Type B pancreatic cell (in vitro differentiated cells): ENCODE measurements around a stretch of chr3.

- PRO-cap: unidirectional peak, plus-strand start at chr3:41242763; unidirectional peak, plus-strand start at chr3:41242898
These were observed 43.4 kb downstream of the CTNNB1 start for GRCh38 chr3:41242617-41243152.

GRCh38 chr3:41400701-41401023, 201.4 kb downstream of the CTNNB1 start:
- PRO-cap: no peak

- PRO-cap: no peak
These were observed 315.1 kb downstream of the ULK4 start for GRCh38 chr3:41646694-41647354.

DNA sequence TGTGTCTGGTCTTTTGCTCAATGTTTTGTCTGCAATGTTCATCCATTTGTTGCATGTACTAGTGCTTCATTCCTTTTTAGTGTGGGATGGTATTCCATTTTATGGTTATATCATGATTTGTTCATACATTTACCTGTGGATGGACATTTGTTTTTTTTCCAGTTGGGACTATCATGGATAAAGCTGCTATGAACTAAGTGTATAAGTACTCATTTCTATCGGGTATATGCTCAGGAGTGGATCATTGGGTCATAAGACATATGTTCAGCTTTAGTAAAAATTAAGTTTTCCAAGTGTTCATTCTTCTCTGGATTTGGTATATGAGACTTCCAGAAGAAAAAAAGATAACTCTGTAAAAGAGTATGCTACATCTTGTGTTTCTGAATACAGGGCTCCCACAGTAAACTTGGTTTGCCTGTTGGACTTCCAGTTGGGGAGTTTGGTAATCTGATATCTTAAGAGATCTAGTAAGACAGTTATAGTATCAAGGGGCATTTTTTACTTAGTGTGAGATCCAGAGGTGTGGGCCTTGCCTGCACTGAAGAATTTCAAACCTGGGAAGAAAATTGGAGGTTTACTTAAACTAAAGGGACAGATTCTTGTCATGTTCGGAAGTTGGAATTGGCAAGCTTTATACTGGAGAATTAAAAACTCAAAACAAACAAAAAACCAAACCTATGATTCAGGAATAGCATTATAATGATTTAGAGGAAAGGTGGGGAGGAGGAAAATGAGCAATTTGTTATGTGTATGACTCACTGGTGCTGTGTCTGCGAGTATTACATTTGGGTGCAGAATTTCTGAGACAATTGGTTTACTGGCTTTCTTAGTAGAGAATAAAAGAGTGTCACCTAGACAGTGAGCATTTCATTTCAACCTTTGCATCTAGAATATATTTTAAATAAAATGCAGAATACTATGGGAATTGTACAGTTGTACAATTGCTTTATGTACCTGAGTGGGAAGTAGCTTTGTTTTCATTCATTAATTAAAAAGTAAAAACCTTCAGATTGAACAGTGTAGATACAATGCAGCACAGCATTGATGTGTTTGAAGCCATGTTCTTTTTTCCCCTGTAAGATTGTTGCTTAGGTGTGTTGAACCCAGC, 58.9 kb upstream of the ULK4 start:
- PRO-cap: no peak

DNA sequence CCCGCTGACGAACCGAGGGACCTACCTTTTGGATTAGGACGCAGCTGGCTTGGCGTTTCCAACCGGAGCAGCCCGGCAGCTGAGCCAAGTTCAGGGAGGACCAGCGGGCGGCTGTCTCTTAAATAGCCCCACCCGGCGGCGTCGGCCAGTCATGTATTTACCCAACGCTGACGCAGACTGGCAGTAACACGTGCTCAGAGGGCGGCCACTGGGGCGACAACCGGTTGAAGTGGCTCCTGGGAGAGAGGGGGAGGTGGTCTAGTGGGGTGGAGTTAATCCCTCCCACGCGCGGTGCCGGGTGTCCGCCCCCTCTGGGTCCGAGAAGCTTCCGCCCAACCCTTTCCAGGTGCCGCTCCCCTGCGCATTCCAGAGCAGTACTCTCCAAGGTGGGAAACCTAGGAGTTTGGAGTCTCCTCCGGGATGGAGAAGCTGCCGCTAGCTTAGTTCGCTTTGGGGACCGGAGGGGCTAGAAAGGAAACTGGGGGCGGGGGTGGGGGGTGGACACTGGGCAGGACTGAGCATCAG, 1.3 kb downstream of the CCK start:
- PRO-cap: no peak

GRCh38 chr3:42510271-42510774, 7.9 kb downstream of the VIPR1 start:
- PRO-cap: no peak

- PRO-cap: no peak
These were observed 19.0 kb upstream of the ZBTB47 start for GRCh38 chr3:42634371-42635021.

DNA sequence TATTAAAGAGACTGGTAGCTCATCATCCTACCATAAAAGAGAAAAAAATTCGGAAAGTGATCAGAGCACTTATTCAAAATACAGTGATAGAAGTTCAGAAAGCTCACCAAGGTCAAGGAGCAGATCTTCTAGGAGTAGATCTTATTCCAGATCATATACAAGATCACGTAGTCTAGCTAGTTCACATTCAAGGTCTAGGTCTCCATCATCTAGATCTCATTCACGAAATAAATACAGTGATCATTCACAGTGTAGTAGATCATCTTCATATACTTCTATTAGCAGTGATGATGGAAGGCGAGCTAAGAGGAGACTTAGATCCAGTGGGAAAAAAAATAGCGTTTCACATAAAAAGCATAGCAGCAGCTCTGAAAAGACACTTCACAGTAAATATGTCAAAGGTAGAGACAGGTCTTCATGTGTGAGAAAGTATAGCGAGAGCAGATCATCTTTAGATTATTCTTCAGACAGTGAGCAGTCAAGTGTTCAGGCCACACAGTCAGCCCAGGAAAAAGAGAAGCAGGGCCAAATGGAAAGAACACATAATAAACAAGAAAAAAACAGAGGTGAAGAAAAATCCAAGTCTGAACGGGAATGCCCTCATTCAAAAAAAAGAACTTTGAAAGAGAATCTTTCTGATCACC, 15.7 kb upstream of the ZBTB47 start:
- PRO-cap: no peak

GRCh38 chr3:42654011-42654707, 662 bp downstream of the ZBTB47 start:
- PRO-cap: bidirectional peak, plus-strand start at chr3:42654483, minus-strand start at chr3:42654388

DNA sequence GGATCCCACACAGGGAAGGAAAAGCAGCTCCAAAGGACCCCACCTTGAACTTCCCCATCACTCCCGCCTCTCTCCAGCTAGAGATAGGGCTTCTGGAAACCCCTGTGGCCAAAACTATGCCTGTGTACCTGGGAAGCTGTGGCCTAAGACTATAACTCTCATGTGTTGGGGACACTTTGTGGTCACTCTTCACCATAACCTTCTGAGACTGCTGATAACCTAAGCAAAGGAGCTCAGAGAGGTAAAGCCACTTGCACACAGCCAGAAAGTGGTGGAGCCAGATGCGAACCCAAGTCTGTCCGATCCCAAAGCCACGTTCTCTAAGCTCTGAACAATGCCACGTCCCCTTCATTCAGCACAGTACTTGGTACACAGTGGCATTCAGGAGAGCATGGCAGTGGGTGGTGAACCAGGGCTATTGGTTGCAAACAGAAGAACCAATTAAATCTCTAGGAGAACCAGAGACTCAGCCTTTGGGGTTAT, 15.6 kb upstream of the KLHL40 start:
- PRO-cap: no peak

DNA sequence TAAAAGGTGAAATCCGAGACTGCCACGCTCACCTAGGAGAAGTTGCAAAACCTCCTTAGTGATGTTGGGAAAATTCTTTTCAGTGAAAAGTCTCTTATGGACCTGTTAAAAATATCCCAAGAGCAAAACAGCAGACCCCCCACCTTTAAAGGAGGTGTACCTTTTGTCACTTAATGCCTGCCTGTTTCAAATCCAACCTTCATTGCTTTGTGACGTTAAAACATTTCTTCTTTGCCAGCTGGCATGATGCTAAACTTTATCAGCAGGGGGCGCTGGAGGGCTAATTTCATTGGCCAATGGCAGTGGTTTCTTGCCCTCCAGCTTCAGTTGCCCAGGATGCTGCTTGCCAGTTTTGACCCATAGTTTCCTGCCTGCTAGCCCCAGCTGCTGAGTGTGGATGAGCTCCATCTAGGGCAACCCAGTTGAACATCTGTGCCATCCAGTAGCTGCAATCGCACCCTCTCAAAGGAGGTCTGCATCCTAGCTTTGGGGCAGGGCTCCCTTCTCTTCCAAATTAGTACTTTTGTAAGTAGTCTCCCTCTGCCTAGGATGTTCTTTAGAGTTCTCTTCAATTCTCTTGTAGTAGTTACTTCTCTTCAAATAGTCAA, 22.0 kb downstream of the ACKR2 start:
- PRO-cap: no peak

GRCh38 chr3:42844557-42844900, 31.1 kb downstream of the CYP8B1 start:
- PRO-cap: no peak

DNA sequence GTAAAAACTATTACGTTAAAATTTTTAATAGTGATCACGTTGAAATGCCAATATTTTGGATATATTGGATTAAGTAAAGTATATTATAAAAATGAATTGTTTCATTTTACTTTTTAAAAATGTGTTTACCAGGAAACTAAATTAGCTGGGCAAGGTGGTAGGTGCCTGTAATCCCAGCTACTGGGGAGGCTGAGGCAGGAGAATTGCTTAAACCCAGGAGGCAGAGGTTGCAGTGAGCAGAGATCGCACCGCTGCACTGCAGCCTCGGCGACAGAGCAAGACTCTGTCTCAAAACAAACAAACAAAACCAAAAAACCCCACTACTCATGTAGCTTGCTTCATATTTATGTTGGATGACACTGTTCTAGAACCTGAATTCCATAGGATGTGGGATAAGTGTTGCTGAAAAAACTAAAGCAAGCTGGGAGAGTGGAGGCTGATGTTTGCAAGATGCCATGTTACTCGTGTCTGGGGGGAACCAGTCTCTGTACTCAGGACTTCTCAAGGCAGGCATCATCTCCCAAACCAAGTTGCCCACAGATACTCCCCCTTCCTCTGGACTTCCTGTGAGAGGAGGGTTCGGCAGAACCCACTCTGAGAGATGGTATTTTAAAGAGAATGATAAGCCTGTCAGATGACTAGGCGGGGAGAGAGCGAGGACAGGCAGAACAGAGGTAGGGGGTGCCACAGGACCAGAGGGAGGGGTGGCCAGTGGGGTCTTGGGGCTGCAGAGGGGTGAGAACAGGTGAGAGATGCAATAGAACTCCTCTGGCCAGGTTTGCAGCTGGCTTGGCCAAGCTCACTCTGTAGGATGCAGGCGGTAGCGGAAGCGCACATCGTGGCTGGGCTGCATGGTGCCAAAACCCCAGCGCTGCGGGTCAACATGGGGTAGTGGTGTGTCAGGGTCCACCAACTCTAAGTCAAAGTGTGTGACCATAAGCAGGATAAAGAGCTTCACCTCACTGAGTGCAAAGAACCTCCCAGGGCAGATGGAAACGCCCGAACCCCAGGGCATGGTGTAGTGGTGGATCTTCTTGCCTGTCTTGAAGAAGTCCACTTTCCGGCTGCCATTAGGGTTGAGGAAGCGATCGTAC, 1.8 kb downstream of the CYP8B1 start:
- PRO-cap: no peak

DNA sequence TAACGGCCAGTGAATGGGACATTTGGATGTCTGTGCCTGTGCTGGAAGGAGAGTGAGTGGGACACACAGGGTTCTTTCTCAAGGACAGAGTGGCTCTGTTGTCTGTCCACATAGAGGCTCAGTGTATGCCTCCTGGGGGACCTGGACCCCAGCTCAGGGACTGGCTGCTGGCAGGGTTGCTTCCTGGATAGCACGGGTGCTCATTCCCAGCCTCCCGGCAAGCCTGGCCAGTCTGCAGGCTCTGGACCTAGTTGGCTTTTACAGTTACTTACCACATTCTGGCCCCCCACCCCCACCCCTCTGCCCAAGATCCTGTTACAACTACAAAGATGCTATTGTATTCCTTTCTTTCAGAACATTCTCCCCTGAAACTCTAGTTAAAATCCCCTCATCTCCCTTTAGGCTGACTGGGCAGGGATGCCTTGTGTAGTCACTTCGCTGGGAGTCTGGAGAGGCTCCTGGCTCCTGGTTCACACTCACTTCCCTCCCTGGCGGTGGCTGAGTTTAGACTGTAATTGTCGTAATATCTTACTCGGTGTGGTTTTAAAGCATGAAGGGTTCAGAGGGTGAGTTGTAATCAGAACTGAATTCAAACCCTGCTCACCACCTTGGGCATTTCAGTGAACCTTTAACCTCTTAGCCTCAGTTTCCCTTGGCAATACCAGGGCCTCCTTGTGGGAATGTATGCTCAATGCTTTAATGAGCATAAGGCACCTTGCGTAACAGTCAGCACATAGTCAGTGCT, 12.8 kb downstream of the GASK1A start:
- PRO-cap: no peak

DNA sequence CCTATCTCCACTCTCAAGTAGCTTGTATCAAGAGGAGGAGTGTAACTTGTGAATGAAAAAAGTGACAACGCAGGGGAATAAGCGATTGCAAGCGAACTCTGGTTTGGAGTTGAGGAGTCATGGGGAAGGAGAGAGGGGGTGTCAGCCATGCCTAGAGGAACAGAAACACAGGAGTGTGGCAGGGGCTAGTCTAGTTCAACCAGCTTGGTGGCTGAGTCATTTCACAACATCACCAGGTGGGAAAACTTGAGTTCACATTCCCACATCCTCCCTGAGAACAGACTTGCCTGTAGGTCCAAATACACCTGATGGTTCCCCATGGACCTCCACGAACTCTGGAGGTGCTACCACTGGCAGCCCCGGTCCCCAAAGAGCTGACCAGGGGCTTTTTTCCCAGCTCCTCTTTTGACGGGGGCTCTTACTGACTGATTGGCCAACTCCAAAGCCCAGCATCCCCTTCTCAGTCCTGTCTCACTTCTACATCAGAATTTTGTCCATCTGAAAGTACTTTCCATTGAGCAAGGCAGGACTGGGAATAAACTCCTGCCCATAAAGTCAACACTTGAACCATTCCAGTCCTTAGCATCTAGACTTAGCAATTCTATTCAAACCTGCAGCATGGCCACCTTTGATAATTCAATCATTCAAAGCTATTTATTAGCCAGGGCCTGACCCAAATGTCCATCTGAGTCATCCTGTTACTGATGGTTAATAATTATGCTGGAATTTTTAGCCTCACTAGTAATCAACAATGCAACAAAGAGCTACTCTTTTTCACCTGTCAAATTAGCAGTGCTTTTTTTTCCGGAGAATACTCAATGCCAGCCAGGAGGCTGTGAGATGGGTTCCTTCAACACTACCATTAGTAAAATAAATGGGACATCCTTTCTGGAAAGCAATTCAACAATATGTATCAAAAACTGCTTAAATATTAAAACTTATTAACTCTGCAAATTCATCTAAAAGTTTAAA, 72.9 kb upstream of the SNRK start:
- PRO-cap: no peak

- PRO-cap: no peak
These were observed 68.8 kb upstream of the SNRK start for GRCh38 chr3:43217561-43217941.

DNA sequence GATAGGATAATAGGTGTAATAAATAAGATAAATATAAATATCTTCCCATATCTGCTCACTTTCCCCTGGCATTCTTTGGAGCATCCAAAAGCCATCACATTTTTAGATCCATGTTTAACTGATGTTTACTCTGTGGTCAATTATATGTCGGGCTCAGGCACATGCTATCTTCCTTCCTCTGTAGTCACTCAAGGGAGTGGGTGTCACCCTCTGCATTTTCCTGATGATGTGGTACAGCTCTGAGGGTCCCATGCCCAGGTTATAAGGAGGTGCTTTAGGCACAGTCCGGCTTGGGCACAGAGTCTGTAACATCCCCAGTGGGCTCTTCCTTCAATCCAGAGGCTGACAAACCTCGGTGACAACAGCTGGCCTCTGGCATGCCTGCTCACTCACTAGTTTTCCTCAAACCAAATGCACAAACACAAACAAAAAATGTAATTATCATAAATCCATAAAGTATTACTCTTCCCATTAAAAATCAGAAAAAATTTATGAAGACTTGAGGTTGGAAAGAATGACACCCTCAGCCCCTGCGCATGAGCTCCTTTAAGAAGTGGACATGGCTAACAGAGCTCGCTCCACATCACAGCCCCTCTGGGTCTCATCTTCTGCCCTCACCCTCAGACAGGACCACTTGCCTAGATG, 115.5 kb downstream of the SNRK start:
- PRO-cap: no peak

- PRO-cap: no peak
These were observed 132.2 kb downstream of the SNRK start for GRCh38 chr3:43418329-43419181.

- PRO-cap: no peak
These were observed 29.2 kb downstream of the ABHD5 start for GRCh38 chr3:43719802-43720520.

GRCh38 chr3:43759107-43759703, 68.5 kb downstream of the ABHD5 start:
- PRO-cap: no peak